Prostate gland (tissue), 2 donors: ENCODE results near the genes REL, SANBR and USP34.

- PRO-cap, result bidirectional peak, plus-strand start at chr2:60881057, minus-strand start at chr2:60880799; bidirectional peak, plus-strand start at chr2:60881244, minus-strand start at chr2:60881145; bidirectional peak, plus-strand start at chr2:60881649, minus-strand start at chr2:60881389
- RAMPAGE, long total RNA, 2 experiments, result start-site peak on the plus strand in 2 of 2 experiments, at chr2:60881555-60881642 at its widest, 193 to 213 reads per replicate
These were observed at the start of gene REL for GRCh38 chr2:60880971-60881885. REL (plus strand) TSS chr2:60881574.

DNA sequence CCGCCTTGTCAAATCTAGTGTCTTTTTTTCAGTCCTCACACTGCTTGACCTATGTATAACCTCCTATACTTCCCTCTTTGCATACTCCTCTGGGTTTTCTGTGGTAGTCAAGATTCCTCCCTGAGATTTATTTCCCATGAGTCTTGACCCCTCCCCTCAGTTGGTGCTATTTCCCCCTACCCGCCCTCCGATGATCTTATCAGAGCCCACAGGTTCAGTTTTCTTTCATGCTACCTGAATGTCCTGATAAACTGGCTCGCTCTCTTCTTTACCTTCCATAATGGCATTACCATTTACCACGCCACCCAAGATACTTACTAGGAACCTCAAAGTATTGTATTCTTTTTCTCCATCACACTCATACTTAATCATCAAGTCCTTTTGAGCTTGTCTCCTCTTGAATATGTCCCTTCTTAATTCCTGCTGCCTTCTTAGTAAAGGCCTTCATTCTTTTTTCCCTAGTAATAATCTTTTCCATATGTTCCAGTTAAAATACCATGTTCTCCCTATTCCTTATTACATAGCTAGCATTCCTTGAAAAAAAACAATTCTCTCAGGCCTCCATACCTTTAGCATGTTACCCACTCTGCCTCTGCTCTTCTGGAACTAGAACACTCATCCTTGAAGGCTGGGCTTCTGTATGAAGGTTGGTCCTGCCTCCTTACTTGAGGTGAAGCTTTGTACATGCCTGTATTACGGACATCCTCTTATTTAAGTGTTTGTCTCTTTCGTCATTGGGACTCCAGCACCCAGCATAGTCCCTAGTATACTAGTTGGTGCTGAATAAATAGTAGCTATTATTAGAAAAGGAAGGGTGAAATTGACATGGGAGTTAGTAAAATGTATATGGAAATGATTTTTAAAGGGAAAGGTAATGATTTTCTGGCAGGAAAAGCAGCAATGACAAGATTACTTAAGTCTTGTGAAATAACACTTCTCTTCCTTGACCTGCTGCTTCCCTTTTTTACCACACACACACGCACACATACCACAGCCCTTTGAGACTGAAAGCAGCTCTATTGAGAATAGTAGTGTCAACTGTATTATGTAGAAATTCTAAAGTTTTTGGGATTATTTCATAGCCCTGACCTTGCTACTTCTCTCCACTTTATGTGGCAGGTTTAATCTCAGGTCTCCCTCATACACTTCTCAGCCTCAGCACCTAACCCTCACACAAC, 45.4 kb downstream of the REL start:
- PRO-cap, result no peak
- RAMPAGE, long total RNA, 2 experiments, result no peak in any of the 2 experiments

- PRO-cap, result bidirectional peak, plus-strand start at chr2:61065871, minus-strand start at chr2:61065696
- RAMPAGE, long total RNA, 2 experiments, result no peak in any of the 2 experiments
These were observed at the start of gene SANBR for GRCh38 chr2:61065830-61066897. SANBR (plus strand) TSS chr2:61065871.

GRCh38 chr2:61300906-61301733, 139.1 kb downstream of the C2orf74 start:
- PRO-cap, result no peak
- RAMPAGE, long total RNA, 2 experiments, result no peak in any of the 2 experiments

- PRO-cap, result no peak
- RAMPAGE, long total RNA, 2 experiments, result no peak in any of the 2 experiments
These were observed 152.4 kb downstream of the C2orf74 start for GRCh38 chr2:61314353-61314786.

GRCh38 chr2:61348040-61348622, 122.8 kb downstream of the USP34 start:
- PRO-cap, result no peak
- RAMPAGE, long total RNA, 2 experiments, result no peak in any of the 2 experiments

DNA sequence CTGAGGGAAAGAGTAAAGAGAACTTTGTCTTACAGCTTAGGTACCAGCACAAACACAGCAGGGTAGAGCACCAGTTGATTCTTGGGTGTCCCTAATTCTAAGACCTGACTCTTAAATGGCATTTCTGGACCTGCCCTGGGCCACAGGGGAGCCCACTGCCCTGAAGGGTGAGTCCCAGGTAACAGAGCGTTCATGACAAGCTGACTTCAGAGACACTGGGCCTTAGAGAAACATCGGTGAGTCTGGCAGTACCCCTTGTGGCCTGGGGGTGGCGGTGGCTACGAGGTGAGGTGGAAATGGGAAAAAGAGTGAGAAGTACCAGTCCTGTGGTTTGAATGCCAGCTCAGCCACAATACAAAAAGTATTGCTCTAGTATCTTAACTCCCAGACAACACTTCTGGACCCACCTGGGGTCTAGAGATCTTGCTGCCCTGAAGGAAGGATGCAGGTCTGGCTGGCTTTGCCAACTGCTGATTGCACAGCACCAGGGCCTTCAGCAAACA, 44.6 kb downstream of the USP34 start:
- PRO-cap, result no peak
- RAMPAGE, long total RNA, 2 experiments, result no peak in any of the 2 experiments

DNA sequence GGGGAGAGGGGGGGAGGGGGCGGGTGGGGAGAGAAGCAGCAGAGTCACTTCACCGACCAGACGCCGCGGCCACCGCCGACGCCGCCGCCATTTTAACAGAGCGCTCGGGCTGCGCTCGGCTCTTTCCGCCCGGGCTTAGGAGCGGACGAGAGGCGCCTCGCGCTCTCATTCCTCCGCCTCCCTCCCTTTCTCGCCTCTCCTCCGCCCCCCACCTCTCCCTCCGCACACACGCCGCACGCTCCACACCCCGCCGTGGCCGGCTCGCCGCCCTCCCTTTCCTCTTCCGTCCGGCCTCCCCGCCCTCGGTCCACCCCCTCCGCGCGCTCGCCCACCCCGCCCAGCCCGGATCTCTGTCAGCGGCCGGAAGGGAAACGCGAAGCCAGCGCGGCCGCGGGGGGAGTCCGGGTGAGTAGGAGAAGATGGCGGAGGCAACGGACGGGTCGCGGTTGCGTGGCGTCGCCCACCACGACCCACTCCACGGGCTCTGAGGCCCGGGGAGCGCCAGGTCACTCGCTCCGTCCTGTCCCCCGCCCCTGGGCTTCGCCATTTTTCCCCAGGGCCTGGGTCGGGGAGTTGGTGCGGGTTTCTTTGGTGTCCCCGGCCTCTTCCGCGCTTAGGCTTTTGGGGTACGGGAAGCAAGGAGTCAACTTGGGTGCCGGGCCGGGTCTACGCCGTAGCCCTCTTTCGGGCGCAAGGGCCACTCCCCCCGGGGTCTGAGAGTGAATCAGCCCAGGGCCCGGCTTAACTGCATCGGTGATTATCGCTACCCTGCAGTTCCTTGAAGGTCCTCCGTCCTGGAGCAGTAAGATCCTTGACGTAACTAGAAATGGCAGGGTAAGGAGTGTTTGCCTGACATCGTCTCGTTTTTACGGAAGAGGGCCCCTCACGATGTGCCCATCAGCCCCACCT, at the start of gene USP34:
Gene USP34 (minus strand): TSS at position 113 of the 909 bp plus-strand sequence.
- PRO-cap, result bidirectional peak, plus-strand start at position 59 of the sequence, minus-strand start outside the sequence; bidirectional peak, plus-strand start at position 398 of the sequence, minus-strand start at position 282 of the sequence
- RAMPAGE, long total RNA, 2 experiments, result start-site peak on the plus strand in 2 of 2 experiments, centred at positions 374 to 378 of the sequence, 38 to 90 reads per replicate; start-site peak on the minus strand in 1 of 2 experiments, centred at position 218 of the sequence, 18 reads per replicate

- PRO-cap, result no peak
- RAMPAGE, long total RNA, 2 experiments, result no peak in any of the 2 experiments
These were observed 692 bp upstream of the XPO1 start for GRCh38 chr2:61538934-61539161.

- PRO-cap, result bidirectional peak, plus-strand start at chr2:61694877, minus-strand start at chr2:61694637
- RAMPAGE, long total RNA, 2 experiments, result no peak in any of the 2 experiments
These were observed 156.5 kb upstream of the XPO1 start for GRCh38 chr2:61694241-61695374.

- PRO-cap, result no peak
- RAMPAGE, long total RNA, 2 experiments, result no peak in any of the 2 experiments
These were observed 139.6 kb downstream of the FAM161A start for GRCh38 chr2:61714166-61714675.

GRCh38 chr2:61718705-61719404, 135.0 kb downstream of the FAM161A start:
- PRO-cap, result no peak
- RAMPAGE, long total RNA, 2 experiments, result no peak in any of the 2 experiments

- PRO-cap, result bidirectional peak, plus-strand start at chr2:61854745, minus-strand start at chr2:61854495
- RAMPAGE, long total RNA, 2 experiments, result no peak in any of the 2 experiments
These were observed 760 bp upstream of the FAM161A start for GRCh38 chr2:61854336-61855303.

GRCh38 chr2:61872039-61872748, 16.3 kb downstream of the CCT4 start:
- PRO-cap, result no peak
- RAMPAGE, long total RNA, 2 experiments, result no peak in any of the 2 experiments

GRCh38 chr2:62192769-62193199, 3.1 kb upstream of the B3GNT2 start:
- PRO-cap, result no peak
- RAMPAGE, long total RNA, 2 experiments, result no peak in any of the 2 experiments

GRCh38 chr2:62205561-62206481, 9.9 kb downstream of the B3GNT2 start:
- PRO-cap, result no peak
- RAMPAGE, long total RNA, 2 experiments, result no peak in any of the 2 experiments

- PRO-cap, result unidirectional peak, plus-strand start at chr2:62216961
- RAMPAGE, long total RNA, 2 experiments, result no peak in any of the 2 experiments
These were observed 20.8 kb downstream of the B3GNT2 start for GRCh38 chr2:62216765-62217123.

DNA sequence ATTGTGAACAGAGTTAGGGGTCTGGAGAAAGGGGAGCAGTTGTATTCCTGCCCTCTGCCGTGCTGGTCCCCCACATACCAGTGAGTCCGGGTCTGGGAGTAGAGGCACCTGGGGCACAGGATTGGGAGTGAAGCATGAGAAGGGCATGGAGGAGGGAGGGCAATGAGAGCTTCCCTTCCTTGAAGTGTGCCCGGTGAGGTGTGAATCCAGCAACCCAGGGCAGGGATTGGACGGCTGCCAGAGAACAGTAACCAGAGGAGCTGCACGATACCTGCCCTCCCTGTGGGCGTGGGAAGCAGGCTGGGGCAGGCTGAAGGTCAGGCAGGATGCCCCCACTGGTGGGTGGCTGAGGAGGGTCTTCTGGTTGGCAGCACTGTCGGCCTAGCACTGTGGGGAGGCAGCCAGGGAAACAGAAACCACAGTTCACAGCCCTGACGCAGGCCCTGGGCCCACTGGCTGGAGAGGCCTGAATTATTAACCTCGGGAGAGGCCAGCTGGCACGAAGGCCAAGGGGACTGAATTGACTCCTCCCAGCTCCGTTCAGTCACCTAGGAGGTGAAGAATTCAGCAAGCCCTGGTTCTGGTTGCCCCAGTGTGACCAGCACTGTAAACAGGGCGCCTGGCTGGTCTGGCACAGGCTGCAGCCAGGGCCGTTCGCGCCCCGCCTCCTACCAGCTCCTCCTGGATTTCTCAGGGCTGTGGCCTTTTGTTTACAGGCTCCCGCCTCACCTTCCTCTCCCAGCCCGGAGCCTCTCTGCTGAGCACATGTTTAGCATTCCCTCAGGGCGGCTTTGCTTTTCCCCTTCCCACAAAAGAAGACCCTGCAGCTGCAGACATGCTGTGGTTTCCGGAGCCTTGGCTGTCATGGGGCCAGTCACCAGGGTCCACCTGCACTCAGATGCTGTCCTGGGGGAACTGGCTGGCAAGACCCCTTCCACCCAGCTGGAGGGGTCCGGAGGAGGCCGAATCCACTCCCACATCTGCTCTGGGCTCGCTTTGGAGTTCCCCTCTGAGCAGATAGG, 97.7 kb downstream of the B3GNT2 start:
- PRO-cap, result unidirectional peak, minus-strand start at position 188 of the sequence
- RAMPAGE, long total RNA, 2 experiments, result no peak in any of the 2 experiments

GRCh38 chr2:62506725-62506879, 607 bp upstream of the TMEM17 start:
- PRO-cap, result no peak
- RAMPAGE, long total RNA, 2 experiments, result no peak in any of the 2 experiments

DNA sequence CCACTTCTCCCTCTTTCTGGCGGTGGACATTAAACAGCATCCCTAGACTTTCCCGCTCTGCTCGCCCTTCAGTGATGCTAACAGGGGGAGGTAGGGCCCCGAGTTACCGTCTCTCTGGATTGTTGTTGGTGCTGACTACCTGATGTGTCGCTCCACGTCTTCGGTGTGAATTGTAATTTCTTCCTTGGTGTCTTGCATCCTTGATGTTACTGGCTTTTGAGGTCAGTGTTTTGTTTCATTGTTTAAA, 944 bp downstream of the EHBP1 start:
- PRO-cap, result no peak
- RAMPAGE, long total RNA, 2 experiments, result no peak in any of the 2 experiments